Endometrial microvascular endothelial cells (primary cell): ENCODE measurements around a stretch of chr20.

- RAMPAGE, long total RNA = no peak
These were observed 20.2 kb downstream of the OSBPL2 start for GRCh38 chr20:62258457-62258970.

GRCh38 chr20:62274430-62275110 lies 28.2 kb upstream of the ADRM1 start:
- RAMPAGE, long total RNA = no peak

GRCh38 chr20:62308245-62309500 lies 5.9 kb downstream of the ADRM1 start:
- RAMPAGE, long total RNA = no peak

GRCh38 chr20:62310203-62311429 lies 7.8 kb downstream of the ADRM1 start:
- RAMPAGE, long total RNA = no peak

DNA sequence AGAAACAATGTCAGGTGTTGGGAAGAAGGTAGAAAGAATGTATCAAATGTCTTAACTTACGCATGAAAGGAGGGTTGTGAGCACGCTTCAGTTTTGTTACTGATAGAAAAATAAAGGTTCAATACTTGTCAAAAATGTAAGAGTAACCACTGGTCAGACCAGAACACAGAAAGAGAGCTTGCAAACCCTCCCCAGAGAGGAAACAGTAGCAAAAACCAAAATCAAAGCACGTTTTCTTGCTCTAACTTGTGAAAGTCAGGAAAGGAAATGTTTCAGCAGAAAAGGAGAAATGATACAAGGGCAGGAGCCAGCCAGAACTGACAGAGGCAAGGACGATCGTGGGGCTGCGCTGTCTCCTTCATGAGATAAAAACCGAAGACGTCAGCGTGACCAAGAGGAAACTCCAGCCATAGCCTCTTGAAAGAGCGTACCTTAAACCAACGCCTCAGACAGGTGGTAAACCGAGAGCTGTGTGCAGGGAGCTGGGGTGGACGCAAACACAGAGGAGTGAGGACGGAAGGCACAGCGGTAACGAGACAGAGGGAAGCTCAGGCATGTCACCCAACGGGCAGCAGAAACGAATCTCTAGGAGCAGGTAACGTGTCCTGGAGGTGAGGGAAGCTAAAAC lies 27.5 kb downstream of the LAMA5 start:
- RAMPAGE, long total RNA = no peak

GRCh38 chr20:62358946-62360270 lies 7.7 kb downstream of the LAMA5 start:
- RAMPAGE, long total RNA = no peak

GRCh38 chr20:62382328-62382966 lies 4.5 kb upstream of the RPS21 start:
- RAMPAGE, long total RNA = no peak

- RAMPAGE, long total RNA = no peak
These were observed 19.3 kb upstream of the GATA5 start for GRCh38 chr20:62495058-62495623.

DNA sequence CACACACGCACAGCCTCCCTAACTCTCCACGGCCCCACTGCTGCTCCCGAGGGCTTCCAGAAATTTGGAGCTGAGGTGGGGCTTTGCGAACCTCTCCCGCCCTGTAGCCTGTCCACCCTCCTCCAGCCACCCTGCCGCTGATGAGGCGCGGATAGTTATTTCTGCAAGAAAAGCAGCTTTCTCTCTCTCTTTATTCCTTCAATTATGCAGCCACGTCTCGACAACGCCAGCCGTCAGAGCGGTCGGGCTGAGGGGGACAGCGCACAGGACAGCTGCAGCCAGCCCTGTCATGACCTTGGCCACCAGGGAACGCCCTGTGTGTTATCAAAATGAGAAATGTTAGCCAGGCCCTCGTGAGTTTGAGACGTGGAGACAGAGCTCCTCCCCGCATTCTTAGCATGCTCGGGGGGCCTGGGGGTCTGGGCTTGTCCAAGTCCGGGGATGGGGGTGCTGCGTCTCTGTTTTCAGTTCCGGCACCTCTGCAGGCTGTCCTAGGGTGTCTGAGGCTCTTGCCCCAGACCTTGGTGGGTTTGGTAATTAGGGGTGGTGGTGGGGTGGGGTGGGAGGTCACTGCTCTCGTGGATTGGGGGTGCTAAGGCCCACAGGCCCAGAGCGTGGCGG lies 54.1 kb upstream of the GATA5 start:
- RAMPAGE, long total RNA = no peak

DNA sequence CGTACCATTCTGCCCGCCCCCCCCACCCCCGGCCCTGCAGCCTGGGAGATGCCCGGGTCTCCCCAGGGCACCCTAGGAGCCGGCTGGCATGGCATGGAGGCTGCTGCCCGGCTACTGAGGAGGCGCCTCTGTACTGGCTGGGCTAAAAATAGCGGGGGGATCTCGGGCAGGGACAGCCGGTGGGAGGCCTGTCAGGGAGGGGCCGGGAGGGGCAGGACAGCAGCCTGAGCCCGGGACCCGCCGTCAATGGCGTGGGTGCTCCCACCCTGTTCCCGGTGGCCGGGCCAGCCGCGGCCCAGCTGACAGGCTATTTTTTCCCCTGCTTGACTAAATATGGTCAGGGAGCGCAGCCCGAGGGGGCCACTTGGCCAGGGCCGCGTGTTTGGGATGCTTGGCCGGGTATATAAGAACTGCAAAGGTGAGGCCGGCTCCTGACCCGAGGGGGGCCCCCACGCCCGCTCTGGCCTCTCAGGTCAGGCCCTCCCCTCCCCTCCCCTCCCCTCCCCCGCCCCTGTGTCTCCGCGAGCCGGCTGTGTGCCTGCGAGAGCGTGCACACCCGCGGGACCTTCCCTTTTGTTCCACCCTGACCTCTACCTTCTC lies 74.3 kb upstream of the GATA5 start:
- RAMPAGE, long total RNA = no peak

GRCh38 chr20:62551863-62552544 lies 76.2 kb upstream of the GATA5 start:
- RAMPAGE, long total RNA = no peak

GRCh38 chr20:62598825-62599103 lies 43.5 kb upstream of the SLCO4A1 start:
- RAMPAGE, long total RNA = no peak

GRCh38 chr20:62602352-62602929 lies 39.9 kb upstream of the SLCO4A1 start:
- RAMPAGE, long total RNA = no peak

DNA sequence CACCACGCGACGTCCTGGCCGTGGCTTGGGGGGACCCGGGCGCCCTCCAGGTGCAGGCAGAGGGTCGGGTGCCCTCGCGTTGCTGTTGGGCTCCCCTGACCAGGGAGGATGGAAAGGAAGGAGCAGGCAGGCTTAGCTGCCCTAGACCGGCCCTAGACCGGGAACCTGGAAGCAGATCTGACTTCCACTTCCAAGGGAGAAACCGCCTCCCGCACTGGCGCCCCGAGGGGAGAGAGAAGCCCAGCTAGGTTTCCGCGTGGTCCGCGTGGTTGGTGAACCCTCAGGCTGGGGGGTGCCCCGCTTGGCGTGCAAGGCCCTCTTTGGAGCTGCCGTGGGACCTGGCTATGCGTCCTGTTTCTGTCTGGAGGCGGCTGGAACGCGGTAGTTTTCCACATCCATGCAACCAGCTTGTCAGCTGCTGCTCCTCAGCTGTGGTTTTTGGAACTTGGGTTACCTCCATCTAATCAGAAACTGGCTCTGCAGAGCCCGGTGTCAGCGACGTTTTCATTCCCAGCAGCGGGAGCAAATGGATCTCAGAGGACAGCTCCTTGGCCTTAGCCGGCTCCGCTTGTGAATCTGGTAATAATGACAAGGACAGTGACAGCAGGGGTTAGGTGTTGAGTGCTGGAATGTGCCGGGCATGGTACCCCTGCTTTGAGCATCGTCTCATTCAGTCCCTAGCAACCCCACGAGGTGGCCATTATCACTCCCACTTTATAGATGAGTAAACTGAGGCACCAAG lies 1.1 kb downstream of the SLCO4A1 start:
- RAMPAGE, long total RNA = no peak

GRCh38 chr20:62651572-62651959 lies 9.3 kb downstream of the SLCO4A1 start:
- RAMPAGE, long total RNA = no peak

GRCh38 chr20:62655587-62656483 lies 13.5 kb downstream of the SLCO4A1 start:
- RAMPAGE, long total RNA = no peak

GRCh38 chr20:62761370-62761607 lies 35.0 kb upstream of the MRGBP start:
- RAMPAGE, long total RNA = no peak

DNA sequence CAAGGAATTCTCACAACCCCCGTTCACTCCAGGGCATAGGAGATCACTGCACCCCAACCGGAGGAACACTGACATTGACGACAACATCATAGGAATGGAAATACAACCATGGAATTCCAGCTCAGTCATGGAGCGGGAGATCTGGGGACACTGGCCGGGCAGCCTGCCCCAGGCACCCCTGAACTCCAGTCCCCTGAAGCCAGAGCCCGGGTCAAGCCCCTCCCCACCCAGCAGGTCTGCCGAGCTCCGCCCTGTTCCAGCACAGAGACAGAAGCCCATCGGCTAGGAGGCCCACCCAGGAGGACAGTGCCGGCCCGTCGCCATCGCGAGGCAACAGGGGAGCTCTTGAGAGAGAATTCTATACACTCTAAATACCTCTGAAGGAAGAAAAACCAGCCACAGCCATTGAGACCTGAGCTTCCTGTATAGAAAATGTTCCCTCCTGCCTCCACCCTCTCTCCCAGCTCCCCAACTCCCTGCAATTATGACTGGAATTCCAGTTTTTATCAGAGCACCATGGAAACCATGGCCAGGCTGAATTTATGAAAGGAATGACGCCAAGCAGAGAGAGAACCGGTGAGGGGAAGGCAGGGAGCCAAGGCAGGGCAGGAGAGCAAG lies 27.8 kb upstream of the MRGBP start:
- RAMPAGE, long total RNA = no peak

GRCh38 chr20:62831378-62831951 lies 14.6 kb downstream of the COL9A3 start:
- RAMPAGE, long total RNA = no peak

GRCh38 chr20:62835941-62836810 lies 19.3 kb downstream of the COL9A3 start:
- RAMPAGE, long total RNA = no peak